Myometrial cell (primary cell): ENCODE measurements around a stretch of chr2.

- RAMPAGE, long total RNA = no peak
Measured at GRCh38 chr2:196157864-196158333, 13.5 kb downstream of the STK17B start.

- RAMPAGE, long total RNA = no peak
Measured at GRCh38 chr2:196183640-196184178, 12.3 kb upstream of the STK17B start.

DNA sequence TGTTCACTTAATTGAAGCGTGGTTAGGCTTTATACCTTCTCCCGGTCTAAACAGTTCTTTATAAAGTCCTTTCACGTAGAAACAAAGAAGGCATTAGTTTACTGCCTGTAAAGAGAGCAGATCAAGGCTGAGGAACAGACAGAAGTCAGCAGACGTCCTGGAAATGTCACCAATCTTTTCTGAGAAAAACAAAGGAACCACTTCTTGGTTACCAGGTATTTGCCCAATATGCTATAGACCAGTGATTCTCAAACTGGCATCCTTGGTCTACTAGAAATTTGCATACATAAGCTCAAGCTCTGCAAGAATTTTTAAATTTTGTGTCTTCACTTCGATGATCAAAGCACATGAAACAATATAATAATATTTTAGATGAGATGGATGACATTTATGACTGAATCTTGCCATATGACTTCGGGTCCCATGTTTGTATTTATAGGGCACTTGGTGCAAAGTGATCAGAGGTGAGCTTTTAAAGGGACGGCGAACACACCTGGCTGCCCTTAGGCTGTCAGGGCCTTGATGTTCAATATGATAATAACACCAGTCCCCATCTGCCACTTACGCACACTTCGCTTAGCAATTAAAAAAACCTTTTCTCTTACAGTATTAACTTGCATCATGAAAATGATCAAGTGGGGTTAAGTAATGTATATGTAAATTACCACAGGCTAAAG lies 89.3 kb upstream of the STK17B start:
- RAMPAGE, long total RNA = no peak

DNA sequence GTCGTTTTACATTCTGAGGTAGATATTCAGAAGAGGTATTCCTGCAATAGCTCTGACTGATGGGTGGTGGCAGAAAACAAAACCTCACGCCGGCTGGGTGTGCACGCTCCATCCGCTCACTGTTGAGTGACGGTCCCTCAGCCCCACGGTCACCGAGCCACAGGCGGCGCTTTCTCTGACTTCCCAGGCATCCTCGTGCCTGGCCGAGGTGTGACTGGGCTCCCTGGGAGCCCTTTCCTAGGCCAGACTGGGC lies 83.6 kb upstream of the PGAP1 start:
- RAMPAGE, long total RNA = no peak

- RAMPAGE, long total RNA = no peak
Measured at GRCh38 chr2:197092285-197092856, 165.9 kb upstream of the PGAP1 start.

- RAMPAGE, long total RNA = no peak
Measured at GRCh38 chr2:197152101-197153020, 158.2 kb downstream of the ANKRD44 start.

DNA sequence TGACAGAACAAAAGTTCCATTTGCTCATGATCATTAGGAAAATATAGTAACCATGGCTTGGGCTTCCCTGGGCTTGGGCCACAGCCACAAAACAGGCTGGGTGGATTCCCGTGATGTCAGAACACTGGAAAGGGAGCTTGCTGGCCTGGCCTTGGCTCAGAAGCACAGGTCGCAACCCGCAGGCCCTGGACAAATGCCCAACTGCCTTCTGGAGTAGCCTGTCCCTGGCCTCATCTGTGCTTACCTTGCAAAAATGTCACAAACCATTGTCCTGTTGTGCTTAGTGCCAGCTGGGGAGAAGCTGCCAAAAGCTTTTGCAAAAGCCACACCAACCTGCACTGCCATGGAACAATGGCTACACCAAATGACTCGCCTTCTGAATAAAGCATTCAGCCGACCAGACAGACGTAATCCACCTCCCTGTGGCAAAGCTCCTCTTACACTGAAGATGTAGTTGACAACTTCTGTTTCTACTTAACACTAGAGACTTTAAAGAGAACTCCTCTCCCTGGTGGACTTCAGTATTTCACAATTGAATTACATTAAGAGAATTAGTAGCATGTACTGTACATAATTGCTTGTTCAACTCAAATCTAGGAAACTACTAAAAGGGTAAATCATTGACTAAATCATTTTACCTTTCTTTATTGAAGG lies 125.5 kb downstream of the ANKRD44 start:
- RAMPAGE, long total RNA = no peak

- RAMPAGE, long total RNA = no peak
Measured at GRCh38 chr2:197305916-197306435, 4.6 kb downstream of the ANKRD44 start.

- RAMPAGE, long total RNA = no peak
Measured at GRCh38 chr2:197414075-197414411, 20.8 kb downstream of the SF3B1 start.

GRCh38 chr2:197450295-197450765 lies 3.0 kb upstream of the COQ10B start:
- RAMPAGE, long total RNA = no peak

- RAMPAGE, long total RNA = no peak
Measured at GRCh38 chr2:197500502-197500898, 321 bp downstream of the HSPE1 start.

DNA sequence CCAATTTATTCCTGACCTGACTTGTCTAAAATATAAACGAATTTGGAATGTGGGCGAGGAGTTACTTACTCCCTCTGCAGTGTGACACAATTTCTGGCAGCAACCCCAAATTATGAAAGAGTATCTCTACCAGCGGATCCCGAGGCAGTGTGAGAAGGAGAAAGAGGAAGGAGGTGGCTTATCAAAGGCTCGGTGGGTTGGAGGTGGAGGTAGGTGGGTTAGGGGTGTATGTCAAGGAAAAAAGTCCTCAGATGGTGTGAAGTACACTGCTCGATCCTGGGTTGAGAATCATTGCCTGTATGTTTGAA lies 76.1 kb downstream of the RFTN2 start:
- RAMPAGE, long total RNA = no peak

GRCh38 chr2:197706360-197707150 lies 1.4 kb downstream of the MARS2 start:
- RAMPAGE, long total RNA = no peak

DNA sequence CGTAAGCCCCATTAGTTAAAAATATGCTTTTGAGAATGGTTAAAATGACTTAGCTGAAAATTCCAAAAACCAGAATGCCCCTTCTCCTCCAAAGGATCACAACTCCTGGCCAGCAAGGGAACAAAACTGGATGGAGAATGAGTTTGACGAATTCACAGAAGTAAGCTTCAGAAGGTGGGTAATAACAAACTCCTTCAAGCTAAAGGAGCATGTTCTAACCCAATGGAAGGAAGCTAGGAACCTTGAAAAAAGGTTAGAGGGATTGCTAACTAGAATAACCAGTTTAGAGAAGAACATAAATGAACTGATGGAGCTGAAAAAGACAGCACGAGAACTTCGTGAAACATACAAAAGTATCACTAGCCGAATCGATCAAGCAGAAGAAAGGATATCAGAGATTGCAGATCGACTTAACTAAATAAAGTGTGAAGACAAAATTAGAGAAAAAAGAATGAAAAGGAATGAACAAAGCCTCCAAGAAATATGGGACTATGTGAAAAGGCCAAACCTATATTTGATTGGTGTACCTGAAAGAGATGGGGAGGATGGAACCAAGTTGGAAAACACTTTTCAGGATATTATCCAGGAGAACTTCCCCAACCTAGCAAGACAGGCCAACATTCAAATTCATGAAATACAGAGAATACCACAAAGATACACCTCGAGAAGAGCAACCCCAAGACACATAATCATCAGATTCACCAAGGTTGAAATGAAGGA lies 25.8 kb downstream of the PLCL1 start:
- RAMPAGE, long total RNA = no peak

DNA sequence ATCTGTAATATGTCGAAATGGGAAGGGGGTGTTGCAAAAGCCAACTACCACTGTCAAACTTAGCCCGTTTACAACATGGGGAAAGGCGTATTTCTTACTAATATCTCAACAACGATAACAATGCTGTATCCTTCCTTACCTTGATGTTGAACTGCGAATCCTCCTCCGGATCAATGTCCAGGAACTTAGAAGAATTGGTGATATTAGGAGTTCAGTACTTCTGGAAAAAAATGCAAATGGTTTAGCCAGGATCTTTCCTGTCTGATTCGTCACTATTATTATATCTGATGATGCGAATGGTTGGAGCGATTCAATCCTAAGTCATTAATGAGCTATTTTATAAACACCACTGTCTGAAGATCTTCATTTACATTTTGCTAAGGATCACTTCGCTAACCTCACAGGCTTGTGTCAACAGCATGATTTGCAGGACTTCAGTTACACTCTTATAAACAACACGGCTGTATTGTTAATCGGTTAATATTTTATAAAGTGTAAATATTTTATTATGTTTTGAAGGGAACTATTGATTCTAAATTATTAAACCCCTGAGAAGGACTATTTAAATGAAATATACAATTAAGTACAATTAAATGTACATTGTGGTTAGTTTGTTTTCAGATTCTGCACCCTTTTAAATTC lies 2.7 kb upstream of the SATB2 start:
- RAMPAGE, long total RNA = no peak

GRCh38 chr2:199463075-199463965 lies 5.6 kb upstream of the SATB2 start:
- RAMPAGE, long total RNA = no peak

DNA sequence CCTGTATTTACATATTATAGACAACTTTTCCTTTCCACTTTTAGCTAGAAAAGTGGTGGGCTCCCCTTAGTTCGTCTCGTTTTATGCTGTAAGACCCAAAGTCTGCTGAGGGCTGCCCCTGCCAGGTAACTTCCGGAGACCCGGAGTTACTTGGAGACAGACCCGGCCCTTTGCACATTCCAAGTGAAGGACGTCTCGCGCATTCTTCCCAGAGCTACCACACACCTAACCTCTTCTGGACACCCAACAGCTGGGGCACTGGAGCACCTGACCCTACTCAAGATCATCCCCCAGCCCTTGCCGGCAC lies 8.2 kb upstream of the SATB2 start:
- RAMPAGE, long total RNA = no peak

GRCh38 chr2:199469046-199469704 lies 11.4 kb upstream of the SATB2 start:
- RAMPAGE, long total RNA = no peak

DNA sequence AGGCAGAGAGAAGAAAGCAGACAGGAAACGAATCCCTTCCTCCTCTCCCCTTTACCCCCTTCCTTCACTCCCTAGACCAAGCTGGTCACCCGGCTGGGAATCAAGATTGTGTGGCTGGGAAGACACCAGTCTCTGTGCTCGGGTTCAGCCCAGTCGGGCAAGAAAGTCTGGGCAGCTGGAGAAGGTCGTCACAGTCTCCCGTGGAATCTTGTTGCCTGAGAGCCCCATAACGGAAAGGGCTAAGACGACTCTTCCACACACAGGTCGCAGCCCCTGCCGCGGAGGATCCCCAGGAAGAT lies 12.2 kb upstream of the SATB2 start:
- RAMPAGE, long total RNA = no peak

DNA sequence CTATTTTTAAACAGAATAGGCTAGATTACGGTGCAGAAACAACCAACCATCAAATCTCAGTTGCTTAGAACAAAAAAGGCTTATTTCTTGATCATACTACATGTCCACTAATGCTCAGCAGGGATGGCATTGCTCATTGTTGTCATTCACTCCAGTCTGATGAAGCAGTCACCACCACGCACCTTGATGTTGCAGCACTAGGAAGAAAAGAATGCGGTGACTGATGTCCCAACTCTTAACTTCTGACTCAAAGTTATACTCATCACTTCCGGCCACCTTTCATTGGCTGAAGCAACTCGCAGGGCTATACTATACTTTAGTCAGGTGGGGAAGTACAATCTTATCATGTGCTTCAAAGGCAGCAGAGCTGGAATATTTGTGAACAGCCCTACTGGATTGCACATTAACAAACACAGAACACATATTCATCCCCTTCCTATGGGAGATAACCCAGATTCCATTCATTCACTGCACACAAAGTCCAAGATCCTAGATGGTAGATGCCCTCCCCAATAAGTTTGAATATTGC lies 3.6 kb upstream of the SPATS2L start:
- RAMPAGE, long total RNA = no peak